BJ (cell line): ENCODE data around the genes CLEC18C, HPR and DHX38.

GRCh38 chr16:69703023-69704007 lies 23.0 kb downstream of the NQO1 start:
- CAGE, long polyA plus RNA, result no peak
- RRBS, result no CpG with 5 or more reads among the region's 4 CpGs

GRCh38 chr16:69820664-69821629 lies 58.8 kb downstream of the WWP2 start:
- CAGE, long polyA plus RNA, result no peak
- RRBS, result 9% methylated on average over 4 of the region's 22 CpGs

DNA sequence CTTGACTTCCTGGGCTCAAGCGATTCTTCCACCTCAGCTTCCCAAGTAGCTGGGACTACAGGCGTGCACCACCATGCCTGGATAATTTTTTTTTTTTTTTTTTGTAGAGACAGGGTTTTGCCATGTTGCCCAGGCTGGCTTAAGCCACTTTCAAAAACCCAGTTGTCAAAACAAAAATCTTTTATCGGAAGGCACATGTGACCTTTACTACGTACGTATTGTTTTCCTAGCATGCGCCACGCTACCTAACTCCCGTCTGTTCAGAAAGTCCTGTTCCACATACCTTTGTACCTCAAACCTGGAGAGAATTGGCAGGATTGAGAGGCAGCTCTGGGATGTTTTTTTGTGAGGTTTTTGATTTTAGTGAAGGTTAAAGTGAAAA lies 61.1 kb upstream of the CLEC18A start:
- CAGE, long polyA plus RNA, result no peak
- RRBS, result no CpG with 5 or more reads among the region's 8 CpGs

DNA sequence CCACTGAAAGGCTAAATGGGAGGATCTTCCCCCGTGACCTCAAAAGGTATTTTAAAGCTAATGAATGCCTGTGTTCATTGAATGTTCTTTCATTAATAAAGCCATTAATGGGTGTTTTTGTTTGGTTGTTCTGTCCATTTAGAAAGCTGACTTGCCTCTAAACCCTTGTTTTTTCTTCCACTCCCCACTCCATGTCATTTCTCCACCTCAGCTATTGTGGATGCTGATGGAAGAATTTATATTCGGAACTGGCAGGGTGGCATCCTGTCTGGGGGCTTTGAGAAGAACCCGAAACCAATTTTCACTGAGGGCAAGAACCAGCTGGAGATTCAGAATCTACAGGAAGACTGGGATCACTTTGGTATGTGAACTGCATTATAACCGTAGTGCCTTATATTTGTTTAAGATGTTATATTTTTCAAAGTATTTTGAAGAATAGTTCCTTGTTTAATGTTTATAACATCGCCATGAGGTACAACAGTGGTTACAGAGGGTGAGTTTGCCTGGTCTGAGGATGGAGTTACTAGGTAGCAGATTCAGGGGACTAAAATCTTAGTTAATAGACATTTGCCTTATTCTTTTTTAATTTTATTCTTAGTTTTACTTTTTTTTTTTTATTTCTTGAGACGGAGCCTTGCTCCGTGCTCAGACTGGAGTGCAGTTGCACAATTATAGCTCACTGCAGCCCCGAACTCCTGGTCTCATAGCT lies 18.0 kb downstream of the PDPR start:
- CAGE, long polyA plus RNA, result no peak
- RRBS, result no CpG with 5 or more reads among the region's 8 CpGs

DNA sequence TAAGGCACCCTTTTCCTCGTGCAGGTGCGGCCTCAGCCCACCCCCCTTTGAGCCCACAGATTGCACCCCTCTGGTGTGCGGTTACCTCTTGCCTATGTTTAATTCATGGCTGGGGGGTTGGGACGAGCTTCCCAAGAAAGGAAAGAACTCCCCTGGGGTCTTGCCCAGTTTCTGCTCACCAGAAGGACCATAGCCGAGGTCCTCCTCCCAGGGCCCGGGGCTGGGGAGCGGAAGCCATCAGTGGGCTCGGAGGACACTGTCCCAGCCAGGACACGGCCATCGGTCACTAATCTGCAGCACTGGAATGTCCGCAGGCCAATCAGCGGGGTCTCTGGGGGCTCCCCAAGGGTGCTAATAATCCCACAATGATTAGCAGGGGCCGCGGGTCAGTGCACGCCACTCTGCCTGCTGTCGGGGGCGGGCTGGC lies at the start of gene CLEC18C:
Gene CLEC18C (plus strand): TSS at position 163 of the 427 bp plus-strand sequence.
- CAGE, long polyA plus RNA, result no peak
- RRBS, result no CpG with 5 or more reads among the region's 17 CpGs

GRCh38 chr16:70187905-70188481 lies 14.4 kb downstream of the CLEC18C start:
- CAGE, long polyA plus RNA, result no peak
- RRBS, result no CpG with 5 or more reads among the region's 56 CpGs

DNA sequence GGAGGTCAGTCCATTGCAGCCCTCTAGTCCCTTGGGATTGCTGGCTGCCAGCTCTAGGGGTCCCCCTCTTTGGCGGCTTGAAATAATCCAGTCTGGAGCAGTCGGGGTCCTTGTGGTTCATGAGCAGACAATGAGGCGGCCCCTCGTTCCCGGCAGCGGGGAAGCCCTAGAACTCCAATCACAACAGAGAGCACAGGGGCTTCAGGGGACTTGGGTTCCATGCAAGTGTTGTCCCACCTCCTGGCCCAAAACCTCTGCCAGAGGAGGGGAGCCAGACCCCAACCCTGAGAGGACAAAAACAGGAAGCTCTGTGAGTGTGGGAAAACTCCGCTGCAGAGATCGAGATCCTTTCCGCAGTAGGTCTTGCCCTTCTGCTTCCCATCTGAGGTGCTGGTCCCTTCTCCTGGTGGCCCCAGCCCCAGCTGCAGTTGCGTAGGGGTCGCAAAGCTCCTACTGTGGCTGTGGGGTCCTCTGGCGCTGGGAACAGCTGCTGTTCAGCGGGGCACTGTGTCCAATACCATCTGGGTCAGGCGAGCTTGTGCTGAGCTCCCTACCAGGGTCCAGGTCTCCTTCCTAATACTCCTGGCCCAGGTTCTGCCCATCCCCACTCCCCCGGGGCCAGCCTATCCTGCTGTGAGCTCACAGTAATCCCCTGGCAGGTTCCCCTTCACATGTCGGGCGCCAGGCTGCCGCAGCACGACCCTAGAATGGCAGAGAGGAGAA lies 39.9 kb downstream of the ST3GAL2 start:
- CAGE, long polyA plus RNA, result no peak
- RRBS, result no CpG with 5 or more reads among the region's 19 CpGs

GRCh38 chr16:70574520-70574963 lies 50.9 kb downstream of the SF3B3 start:
- CAGE, long polyA plus RNA, result no peak
- RRBS, result no CpG with 5 or more reads among the region's 5 CpGs

DNA sequence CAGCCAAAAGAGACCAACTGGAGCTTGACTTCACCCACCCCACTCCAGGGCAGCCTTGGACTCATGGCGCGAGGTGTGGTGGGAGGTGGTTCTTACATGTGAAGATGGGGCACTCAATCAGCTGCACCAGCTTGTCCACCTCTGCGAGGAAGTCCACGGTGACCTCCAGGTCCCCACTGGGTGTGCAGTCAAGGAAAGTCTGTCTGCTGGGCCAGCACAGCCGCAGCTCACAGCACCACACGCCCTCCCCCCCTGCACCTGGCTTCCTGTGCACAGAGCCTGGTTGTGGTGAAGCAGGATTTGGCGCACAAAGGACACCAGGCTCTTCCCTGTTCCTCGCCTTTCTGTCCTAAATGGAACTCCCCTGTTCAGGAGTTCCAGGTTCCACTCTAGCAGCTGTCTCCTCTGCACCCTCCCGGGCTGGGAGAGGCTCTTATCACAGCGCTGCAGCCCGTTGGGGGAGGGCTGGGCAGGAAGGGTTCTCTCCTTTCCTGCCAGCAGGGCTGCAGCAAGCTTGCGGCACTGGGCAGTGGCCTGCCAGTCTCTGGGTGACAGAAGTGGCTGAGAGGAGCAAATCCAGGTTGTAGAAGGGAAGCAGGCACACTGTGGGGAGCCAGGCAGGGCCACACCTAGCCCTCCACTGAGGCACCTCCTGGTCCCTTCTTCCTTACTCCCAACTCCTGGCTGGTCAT lies 9.7 kb upstream of the MTSS2 start:
- CAGE, long polyA plus RNA, result no peak
- RRBS, result no CpG with 5 or more reads among the region's 12 CpGs

GRCh38 chr16:71441505-71441942 lies 330 bp downstream of the TLE7 start:
- CAGE, long polyA plus RNA, result no peak
- RRBS, result 18% methylated on average over 14 of the region's 49 CpGs

DNA sequence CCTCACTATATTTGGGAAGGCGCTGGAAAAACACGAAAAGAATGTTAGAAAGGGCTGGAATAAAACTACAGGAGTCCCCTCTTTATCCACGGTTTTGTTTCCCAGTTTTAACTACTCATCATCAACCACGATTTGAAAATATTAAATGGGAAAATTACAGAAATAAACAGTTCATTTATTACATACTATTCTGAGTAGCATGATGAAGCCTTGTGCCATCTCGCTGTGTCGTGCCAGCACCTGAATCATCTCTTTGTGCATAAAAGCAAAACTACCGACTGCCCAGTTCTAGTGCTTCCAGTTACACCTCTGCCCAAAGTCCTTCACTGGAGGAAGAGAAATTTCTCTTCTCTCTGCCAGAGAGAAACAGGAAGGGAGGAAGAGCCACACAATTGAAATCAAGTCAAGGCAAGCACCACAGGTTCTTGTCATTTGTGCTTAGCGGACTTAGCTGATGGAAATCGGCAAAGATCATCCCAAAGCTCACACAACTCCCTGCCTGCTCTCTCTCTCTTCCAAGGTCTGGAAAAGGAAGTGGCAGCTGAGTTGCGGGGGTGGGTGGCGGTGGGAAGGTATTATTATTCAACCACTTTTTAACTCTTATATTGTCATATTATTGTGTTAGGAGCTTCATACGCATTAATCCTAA lies 1.3 kb upstream of the CHST4 start:
- CAGE, long polyA plus RNA, result no peak
- RRBS, result no CpG with 5 or more reads among the region's 12 CpGs

DNA sequence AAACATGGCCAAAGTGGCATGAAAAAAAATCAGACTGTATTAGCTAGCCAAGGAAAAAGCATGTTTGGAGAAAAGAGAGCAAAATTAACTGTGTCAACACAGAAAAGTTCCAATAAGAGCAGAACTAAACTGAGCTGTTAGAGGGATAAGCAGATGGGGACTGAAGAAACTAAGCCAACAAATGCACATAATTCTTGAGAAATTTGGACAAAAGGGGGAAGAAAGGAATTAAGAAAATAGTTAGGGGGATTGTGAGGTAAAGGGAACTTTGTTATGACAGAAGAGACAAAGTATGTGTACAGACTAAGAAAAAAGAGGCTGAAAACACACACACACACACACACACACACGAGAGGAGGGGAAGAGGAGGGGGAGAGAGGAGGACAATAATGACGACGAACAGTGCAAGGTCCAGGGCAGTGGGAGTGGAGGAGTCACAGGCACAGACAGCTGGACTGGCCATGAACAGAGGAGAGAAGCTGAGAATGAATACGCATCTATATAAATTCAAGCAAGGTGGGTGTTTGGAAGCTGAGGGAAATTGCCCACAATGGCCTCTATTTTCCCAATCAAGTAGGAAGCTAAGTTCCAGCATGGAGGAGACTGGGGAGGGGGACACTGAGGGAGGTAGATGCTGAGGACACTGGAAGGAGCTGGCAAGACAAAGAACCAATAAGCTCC lies 44.5 kb downstream of the MARVELD3 start:
- CAGE, long polyA plus RNA, result no peak
- RRBS, result no CpG with 5 or more reads among the region's 4 CpGs

GRCh38 chr16:71729232-71730018 lies 4.9 kb upstream of the PHLPP2 start:
- CAGE, long polyA plus RNA, result no peak
- RRBS, result no CpG with 5 or more reads among the region's 6 CpGs

DNA sequence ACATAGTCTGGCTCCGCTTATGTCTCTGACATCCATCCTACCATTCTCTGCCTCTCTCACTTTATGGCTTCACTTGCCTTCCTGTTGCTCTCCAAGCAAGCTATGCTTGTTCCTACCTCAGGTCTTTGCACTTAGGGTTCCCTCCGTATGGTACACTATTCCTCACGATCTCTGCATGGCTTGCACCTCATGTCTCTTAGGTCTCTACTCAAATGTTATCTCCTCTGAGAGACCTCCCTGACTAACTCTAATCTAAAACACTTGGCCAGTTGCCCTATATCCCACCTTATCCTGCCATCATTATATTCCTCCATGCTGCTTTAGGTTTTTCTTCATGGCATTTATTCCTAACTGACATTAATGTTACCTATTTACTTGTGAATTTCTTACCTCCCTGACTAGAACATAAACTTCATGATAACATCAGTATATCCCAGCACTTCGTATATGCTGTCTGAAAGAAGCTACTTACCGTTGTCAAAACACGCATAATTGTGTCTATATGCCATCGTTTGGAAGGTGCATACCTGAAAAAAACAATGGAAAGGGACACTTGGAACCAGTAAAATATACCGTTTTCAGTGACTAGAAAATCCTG lies 29.0 kb upstream of the PHLPP2 start:
- CAGE, long polyA plus RNA, result no peak
- RRBS, result no CpG with 5 or more reads among the region's 8 CpGs

GRCh38 chr16:72063212-72063615 lies at the start of gene HPR:
Gene HPR (plus strand): TSS chr16:72063226.
- CAGE, long polyA plus RNA, result no peak
- RRBS, result no CpG with 5 or more reads among the region's 3 CpGs

DNA sequence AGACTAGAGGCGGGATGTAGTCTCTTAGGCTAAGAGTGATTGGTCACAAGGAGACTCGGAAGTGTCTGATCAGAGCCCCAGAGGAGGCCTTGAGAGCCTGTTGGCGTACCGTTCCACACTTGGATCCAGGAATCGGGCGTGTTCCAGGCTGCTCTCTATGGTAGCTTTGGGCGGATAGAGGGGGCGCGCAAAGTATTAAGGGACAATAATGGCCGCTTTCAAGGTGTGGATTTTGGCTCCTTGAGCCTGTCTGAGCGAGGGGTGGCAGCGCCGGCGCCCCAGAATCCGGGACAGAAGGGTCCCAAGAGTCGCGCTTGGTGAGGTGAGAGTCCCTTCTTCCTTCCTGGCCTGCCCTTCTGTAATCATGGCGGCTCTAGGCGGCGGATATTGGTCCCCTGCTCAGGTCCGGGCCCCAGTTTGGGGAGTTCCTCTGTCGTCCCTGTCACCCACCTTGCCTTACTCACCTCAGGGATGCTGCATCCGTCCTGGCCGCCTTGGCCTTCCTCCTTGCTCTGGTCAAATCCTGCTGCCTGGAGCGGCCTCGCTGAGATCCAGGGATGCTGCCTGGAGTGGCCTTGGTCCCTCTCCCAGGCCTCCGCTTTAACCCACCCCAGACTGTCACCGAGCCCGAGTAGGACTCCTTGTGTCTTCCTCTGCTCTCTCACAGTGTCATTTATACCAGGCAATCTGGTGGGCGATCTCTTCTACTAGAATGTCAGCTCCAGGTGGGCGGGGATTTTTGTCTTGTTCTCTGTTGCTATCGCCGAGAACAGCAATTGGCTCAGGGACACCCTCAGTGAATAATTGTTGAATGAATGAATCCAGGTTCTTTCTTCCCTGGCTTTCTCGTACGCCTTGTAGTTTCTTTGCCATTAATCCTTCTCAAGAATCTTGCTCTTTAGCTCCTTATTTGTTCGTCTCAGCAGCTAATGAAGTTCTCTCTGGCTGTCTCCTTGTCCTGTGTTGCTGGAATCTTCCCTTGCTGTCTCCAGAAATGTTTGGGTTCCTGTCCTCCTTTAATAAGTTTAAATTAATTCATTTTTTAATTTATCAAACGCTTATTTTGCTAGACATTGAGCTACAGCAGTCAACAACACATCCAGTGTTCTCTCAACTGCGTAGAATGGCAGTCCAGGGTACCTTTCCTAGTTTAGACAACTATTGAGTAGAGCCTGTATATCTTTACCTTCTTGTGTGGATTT lies at the start of gene DHX38:
Gene DHX38 (plus strand): TSS at position 118 of the 1,202 bp plus-strand sequence.
- CAGE, long polyA plus RNA, result no peak
- RRBS, result no CpG with 5 or more reads among the region's 38 CpGs

GRCh38 chr16:72095915-72096437 lies 2.3 kb downstream of the DHX38 start:
- CAGE, long polyA plus RNA, result no peak
- RRBS, result no CpG with 5 or more reads among the region's 9 CpGs

GRCh38 chr16:72203318-72204099 lies 31.6 kb upstream of the PMFBP1 start:
- CAGE, long polyA plus RNA, result no peak
- RRBS, result no CpG with 5 or more reads among the region's 11 CpGs

DNA sequence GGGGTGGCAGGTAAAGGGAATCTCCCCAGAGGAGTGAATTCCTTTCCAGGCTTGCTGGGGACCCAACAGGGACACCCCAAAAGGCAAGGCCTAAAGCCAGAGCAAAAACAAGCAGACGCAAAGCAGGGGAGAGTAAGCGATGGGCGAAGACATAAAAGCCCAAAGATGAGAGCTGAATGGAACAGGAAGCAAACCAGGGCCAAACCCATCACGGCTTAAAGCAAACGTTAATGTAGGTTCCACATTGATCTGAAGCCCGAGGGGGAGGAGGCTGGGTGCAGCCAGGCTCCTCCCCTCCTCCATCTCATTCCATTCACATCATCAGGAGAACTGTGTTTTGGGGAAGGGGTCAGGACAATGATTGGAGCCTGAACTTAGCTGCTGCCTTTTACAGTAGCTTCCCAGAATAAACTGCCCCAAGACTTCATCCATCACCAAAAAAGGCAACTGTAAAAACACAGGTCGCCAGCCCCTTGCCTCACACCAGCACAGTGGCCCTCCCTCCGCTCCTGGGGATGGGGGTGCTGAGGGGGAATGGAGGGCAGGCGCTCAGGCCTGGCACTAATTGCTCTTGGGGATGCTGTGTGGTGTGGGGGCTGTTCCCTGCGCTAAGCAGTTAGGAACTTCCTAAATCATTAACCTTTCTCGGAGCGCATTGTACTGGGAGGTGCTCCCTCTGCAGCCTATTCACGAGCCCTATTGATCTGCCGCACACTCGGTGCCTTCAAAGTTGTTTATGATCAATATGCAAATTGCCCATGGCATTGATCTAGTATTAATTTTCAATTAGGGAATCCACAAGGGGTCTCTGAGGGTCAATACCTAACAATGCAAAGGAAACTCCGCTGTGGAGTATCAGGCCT lies 200.1 kb downstream of the ZFHX3 start:
- CAGE, long polyA plus RNA, result no peak
- RRBS, result no CpG with 5 or more reads among the region's 16 CpGs

- CAGE, long polyA plus RNA, result no peak
- RRBS, result no CpG with 5 or more reads among the region's 8 CpGs
These were observed 197.0 kb downstream of the ZFHX3 start for GRCh38 chr16:72850880-72851372.